Neutrophil (primary cell): Measurements from ENCODE around the gene DENND10.

DNA sequence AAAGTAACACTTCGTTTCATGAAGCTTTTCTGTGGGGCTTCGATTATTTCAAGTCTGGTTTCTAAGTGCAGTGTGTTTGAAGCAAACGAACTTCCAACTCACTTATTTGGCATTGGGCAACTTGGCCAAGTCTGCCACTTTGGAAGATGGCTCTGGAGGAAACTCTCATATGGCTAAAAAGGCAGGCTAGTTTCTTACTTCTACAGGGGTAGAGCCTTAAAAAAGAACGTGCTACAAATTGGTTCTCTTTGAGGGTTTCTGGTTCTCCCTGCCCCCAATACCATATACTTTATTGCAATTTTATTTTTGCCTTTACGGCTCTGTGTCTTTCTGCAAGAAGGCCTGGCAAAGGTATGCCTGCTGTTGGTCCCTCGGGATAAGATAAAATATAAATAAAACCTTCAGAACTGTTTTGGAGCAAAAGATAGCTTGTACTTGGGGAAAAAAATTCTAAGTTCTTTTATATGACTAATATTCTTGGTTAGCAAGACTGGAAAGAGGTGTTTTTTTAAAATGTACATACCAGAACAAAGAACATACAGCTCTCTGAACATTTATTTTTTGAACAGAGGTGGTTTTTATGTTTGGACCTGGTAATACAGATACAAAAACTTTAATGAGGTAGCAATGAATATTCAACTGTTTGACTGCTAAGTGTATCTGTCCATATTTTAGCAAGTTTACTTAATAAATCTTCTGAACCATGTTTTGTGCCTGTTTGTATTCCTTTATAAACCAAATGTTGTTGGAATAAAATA is 38.0 kb downstream of the SLC18A2 start:
- PRO-cap: no peak

- PRO-cap: no peak
Observed at GRCh38 chr10:117287151-117288250, 46.6 kb downstream of the SLC18A2 start.

DNA sequence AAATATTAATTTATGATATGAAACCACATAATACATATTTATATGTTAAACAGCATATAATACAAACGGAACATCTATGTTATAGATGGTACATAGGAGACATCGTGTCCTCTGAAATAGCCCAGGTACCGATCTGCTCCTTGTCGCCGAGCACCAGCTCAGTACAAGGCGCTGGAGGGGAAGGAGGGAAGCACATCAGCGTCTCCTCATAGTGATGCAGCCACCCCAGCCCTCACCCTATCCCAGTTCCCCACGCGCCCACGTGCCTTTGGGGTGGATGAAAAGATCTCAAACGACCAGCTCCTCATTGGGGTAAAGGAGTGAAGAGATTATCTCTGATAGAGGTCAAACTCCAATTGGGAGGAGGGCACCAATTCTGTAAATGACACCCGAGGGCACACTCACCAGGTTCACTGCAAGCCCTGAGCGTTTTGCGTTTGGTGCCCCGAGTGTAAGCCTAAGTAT is 9.1 kb upstream of the EMX2 start:
- PRO-cap: no peak

DNA sequence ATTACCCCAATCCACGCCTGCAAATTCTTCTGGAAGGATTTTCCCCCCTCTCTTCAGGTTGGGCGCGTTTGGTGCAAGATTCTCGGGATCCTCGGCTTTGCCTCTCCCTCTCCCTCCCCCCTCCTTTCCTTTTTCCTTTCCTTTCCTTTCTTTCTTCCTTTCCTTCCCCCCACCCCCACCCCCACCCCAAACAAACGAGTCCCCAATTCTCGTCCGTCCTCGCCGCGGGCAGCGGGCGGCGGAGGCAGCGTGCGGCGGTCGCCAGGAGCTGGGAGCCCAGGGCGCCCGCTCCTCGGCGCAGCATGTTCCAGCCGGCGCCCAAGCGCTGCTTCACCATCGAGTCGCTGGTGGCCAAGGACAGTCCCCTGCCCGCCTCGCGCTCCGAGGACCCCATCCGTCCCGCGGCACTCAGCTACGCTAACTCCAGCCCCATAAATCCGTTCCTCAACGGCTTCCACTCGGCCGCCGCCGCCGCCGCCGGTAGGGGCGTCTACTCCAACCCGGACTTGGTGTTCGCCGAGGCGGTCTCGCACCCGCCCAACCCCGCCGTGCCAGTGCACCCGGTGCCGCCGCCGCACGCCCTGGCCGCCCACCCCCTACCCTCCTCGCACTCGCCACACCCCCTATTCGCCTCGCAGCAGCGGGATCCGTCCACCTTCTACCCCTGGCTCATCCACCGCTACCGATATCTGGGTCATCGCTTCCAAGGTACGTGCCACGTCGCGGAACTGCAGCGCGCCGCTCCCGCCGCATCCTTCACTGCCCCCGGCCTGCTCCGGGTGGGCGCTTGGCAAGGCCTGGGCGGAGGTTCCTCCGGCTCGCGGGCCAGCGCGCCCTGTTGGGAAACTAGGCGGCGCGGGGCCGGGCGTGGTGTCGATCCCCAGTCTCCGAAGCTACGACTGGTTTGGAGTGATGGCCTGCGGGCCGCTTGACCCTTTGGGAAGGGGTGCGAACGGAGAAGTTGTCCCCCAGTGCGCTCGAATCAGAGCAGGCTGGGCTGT is 720 bp downstream of the EMX2 start:
- PRO-cap: no peak

GRCh38 chr10:117761740-117762133 is 219.2 kb downstream of the EMX2 start:
- PRO-cap: no peak

DNA sequence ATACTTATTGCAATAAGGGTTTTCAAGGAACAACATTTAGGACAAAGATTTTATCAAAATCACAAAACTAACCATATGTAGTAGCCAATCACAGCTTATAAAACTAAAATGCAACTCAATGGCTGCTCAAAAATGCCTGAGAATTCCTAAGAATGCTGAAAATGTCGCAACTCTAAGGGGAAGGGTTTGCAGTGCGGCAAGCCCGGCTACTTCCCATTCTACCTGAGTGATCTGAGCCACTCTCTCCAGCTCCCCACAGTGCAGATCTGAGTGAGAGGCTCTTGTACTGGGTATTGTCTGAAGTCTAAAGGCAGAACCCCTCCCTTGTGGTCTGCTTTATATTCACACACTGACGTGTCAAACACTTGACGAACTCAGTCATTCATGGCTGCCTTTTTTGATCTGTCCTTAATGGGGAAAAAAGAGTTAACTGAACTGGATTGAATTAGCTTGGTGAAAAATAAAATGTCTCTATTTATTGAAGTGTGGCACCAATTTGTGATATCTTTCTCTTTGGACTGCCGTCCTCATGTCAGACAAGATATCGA is 28.8 kb downstream of the RAB11FIP2 start:
- PRO-cap: no peak

DNA sequence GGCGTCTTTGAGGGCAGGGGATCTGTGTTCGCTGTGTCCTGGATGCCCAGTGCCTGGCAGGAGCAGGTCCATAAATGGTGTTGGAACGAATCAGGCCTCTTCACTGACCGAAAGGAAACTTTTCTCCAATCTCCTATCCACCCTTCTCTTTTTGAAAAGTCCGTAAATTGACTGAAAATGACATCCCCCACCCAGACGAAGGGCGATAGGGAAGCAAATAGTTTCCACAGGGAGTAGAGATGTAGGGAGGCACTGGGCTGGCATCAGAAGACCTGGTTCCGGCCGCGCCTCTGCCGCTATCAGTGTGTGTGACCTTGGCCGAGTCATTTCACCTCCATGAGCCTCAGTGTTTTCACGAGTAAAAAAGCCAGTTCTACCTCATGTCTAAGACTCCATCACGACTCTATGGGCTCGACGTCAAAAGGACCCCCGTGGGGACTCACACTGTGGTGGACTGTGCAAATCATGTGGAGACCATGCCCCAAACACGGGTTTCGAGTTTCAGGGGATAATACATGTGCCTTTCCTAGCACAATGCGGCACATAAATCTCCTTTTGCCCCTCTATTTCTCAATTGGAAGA is 526 bp upstream of the RAB11FIP2 start:
- PRO-cap: no peak

- PRO-cap: no peak
Observed at GRCh38 chr10:118241204-118241696, 100.9 kb downstream of the FAM204A start.

DNA sequence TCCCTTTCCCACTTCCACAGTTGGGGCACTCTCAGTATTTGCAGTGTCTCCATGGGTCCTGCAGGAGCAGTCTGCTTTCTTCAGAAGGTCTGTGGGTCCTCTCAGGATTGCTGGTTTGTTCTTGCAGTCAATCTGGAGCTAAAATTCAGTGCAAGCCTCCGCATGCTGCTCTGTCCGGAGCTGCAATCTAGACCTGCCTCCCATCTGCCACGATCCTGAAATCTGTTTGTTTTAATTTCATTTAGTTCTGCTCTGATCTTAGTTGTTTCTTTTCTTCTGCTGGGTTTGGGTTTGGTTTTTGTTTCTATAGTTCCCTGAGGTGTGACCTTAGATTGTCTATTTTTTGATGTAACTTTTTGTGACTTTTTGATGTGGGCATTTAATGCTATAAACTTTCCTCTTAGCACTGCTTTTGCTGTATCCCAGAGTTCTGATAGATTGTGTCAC is 63.9 kb upstream of the PRLHR start:
- PRO-cap: no peak

DNA sequence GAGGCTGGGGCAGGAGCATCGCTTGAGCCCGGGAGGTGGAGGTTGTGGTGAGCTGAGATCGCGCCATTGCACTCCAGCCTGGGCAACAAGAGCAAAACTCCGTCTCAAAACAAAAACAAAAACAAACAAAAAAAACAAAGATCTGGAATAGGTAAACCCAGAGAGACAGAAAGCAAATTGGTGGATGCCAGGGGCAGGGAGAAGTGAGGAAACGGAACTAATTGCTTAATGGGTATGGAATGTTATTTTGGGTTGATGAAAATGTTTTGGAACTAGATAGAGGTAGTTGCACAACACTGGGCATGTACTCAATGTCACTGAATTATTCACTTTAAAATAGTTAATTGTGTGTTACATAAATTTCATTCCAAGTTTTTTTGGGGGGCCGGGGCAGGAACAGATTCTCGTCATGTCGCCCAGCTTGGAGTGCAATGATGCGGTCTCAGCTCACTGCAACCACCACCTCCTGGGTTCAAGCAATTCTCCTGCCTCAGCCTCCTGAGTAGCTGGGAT is 10.4 kb downstream of the CACUL1 start:
- PRO-cap: no peak

GRCh38 chr10:118793434-118794100 is 38.8 kb upstream of the CACUL1 start:
- PRO-cap: no peak

- PRO-cap: no peak
Observed at GRCh38 chr10:118958988-118959506, 70.5 kb upstream of the NANOS1 start.

DNA sequence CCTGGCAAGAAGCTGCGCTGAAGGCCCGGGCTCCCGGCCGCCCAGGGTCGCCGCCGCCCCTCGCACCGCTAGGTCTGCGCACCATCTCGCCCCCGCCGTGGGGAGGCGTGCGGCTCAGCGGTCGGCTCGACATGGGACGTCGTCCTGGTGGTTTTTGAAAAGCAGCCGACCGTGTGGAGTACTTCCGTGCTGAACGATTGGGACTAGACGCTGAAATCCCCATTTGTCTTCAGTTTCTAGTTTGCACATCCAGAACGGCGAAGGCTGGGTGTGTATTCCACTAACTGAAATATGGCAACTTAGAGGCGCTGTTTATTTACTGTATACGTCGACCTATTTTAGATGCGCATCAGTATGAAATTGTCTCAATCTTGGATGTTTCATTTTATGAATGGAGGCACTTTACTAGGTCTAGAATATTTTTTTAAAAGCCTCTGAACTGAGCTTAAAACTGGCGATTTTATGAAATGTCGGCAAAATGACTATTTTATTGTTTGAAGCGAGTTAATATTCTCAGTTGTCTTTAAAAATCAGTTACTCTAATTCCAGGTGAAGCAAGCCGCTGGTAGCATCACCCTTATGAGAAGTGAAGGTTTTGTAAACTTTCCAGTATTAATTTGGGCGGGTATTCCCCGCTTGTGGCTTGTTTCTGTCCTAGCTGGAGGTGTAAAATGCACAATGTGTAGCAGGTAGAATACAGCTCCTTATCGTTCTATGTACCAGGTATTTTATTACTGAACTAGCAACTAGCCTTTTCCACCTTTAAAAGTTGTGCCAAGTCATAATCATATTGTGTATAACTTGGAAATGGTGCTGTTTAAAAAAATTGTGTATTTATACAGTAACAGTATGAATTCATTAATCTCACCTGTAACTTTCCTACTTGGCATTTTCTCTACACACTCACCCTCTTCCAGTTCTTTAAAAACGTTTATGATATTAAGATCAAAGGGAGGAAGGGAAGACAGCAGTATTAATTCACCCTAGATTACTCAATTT is 1.4 kb downstream of the NANOS1 start:
- PRO-cap: no peak

DNA sequence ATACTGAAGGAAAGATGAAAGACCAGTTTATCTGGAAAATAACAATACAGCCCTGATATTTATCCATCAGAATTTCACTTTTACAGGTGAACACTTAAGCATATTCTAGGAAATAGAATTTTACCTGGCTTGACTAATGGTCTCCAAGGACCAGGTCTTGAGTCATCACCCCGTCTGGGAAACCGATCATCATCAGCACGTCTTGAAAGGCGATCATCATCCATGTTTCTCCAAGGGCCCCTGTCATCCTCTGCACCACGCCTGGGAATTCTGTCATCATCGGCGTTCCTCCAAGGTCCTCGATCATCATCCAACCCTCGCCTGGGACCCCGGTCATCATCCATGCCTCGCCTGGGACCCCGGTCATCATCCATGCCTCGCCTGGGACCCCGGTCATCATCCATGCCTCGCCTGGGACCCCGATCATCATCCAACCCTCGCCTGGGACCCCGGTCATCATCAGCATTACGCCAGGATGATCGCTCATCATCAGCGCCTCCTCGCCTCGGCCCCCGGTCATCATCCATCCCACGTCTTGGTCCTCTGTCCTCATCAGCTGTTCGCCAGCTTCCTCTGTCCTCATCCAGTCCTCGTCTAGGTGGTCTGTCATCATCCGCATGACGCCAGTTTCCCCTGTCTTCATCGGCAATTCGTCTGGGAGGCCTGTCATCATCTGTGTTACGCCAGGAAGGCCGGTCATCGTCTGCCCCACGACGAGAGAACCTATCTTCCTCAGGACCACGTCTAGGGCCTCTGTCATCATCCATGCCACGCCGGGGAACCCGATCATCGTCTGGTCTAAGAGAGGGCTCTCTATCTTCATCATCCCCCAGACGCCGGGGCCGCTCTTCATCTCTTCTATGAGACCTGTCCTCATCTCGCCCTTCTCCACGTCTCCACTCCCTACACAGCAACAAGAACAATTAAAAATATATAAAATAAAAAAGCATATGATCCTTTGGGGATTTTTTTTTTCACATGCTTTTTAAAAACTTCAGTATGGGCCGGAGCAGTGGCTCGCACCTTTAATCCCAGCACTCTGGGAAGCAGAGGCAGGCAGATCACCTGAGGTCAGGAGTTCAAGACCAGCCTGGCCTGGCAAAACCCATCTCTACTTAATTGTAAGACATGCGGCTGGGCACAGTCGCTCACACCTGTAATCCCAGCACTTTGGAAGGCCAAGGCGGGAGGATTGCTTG is 12.8 kb downstream of the NANOS1 start:
- PRO-cap: no peak

- PRO-cap: no peak
Observed at GRCh38 chr10:119100659-119101134, 3.2 kb upstream of the DENND10 start.

- PRO-cap: unidirectional peak, plus-strand start at chr10:119104117
Observed at GRCh38 chr10:119103780-119104743, at the start of gene DENND10. DENND10 (plus strand) TSS chr10:119104113.

DNA sequence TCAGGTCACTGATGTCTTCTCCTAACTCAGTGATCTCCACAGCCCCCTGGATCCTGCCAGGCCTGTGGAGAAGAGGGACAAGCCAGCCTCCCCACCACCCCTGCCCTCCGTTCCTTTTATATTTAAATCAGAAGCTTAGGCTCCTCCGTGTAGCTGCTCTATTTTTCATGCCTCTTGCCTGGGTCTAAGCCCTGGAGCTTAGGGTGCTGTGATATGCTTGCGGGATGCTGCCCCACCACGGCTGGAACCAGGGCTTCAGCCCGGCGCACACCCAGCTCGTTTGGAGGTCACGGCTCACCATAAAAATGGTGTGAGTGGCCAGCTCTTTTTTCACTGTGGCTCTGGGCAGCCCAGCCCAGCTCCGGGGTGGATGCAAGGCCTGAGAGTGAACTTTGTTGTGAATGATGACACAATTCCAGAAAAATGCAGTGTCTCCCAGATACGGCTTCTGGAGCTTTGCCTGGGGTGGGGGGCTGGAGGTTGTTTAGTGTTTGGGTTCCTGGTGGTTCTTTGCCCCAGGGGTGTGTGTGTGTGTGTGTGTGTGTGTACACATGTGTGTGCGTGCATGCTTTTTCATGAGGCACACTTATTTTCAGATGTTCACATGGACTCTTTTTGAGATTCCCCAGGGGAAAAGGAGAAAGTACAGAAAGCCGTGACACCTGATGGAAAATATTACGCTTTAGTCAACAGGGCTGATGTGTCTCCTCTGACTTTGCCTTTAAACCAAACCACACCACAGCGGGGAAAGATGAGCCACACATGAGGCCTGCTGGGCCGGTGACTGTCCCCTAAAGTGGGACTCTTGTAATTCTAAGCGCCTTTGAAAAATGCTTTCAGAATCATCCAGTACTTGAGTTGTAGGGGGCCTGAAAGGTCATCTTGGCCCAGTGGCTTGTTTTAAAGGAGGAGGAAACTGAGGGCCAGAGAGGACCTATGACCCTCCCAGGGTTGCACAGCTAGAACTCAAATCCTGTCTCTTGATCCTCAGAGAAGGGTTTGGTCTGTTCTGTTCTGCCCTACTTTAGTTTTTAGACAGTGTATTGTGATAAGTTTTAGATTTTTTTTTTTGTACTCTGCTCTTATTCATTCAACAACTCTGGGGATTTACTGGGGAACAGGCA is 46.3 kb downstream of the GRK5 start:
- PRO-cap: no peak

GRCh38 chr10:119270763-119271044 is 63.3 kb downstream of the GRK5 start:
- PRO-cap: no peak

GRCh38 chr10:119315016-119315587 is 107.7 kb downstream of the GRK5 start:
- PRO-cap: no peak

DNA sequence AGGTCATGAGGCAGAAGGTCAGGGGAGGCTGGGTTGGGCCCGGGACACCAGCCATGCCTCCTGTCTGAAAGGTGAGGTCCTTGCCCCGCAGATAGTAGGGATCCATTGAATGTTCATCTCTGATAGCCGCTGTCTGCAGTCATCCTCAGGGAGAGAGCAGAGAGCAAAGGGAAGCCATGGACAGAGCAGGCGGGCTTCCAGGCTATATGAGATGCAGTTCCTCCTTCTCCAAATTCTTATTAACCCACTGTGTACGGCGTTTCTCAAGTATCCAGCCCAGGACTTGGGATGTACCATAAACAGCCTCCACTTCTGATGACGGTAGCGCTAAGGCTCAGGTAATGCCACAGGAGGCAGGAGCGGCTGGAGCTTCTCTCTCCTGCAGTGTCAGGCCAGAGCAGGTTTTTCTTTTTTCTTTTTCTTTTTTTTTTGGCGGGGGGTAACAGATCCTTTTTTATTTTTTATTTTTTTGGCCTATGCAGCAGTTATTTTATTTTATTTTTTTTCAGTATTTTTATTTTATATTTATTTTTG is 136.4 kb downstream of the GRK5 start:
- PRO-cap: no peak